Right common carotid artery plus branches (tissue), 1 donor: ENCODE measurements around a stretch of chr10.

DNA sequence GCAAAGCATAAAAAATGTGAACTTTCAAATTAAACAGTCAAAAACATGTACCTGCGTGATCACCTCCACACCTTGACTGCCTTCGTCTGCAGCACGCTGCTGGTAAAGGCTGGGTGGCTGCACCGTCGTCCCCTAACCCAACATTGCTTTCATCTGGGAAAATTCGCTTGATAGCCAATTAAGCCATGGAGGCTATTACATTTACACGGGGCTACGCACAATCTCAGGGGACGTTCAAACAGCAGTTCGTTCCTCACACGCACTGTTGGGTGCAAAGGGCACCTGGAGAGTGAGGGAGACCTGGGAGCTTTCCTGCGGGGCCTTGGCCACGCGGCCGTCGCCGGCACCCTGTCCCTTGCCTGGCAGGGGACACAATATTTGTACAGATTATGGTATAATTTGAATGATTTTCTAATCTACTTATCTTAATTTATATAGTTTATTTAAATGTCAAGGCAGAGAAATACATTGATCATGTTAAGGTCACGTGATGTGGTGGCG is 76.2 kb upstream of the AGAP9 start:
- PRO-cap: no peak

DNA sequence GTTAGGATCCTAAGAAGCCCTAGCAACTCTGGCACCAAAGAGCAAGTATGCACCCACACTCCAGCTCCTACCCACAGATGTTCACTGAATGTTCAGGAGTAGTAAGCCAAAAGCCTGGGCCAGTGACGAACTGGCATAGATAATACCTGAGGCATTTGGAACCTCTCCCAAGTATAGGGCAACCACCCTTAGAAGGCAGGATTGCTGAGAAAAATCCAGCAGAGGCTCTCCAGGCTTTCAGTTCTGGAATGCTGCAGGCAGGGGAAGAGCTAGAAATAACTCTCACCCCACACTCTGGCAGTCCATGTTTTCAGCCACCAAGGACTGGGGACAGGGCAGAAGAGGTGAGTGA is 90.3 kb downstream of the SYT15B start:
- PRO-cap: no peak

GRCh38 chr10:48373660-48374734 is 67.5 kb downstream of the MAPK8 start:
- PRO-cap: no peak

GRCh38 chr10:48439457-48440216 is 133.2 kb downstream of the MAPK8 start:
- PRO-cap: no peak

GRCh38 chr10:48625072-48625380 is 20.2 kb upstream of the ARHGAP22 start:
- PRO-cap: no peak

DNA sequence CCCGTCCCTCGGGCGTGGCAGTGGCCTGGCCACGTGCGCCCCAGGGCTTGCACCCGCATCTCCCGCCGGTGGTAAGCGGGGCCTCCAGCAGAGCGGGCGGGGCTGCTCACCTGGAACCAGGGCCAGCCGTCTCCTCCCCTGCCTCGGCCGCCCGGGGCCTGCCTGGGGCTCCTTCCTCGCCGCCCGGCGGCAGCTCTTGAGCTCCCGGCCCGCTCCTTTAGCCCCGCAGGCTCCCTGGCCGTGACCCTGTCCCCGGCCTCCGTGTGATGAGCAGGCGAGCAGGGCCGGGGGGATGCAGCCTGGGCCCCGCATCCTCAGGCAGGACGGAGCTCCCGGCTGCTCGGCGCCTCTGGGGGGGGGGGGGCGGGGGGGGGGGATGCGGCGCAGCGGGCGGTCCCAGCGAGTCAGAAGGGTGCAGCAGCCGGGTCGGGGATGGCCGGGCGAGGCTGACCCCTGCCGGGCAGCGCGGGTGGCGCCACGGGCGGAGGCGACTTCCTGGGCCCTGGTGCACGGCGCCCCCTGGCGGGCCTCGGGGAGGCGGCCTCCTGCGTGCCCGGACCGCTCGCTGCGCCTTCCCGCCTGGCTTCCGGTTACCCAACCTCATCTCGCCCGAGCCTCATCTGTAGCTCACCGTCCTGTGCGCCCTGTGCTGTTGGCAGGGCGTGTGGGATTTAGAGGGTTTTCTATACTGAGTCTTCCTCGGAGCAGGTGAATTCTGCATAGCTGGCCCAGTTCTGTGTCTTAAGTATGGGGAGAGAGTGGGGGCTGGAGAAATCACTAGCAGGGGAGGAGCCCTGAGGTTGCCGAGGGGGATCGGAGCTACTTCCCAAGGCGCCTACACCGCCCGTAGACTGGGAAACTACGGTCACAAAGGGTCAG is 28.5 kb upstream of the WDFY4 start:
- PRO-cap: unidirectional peak, minus-strand start at position 351 of the sequence

GRCh38 chr10:49007991-49008399 is 68.4 kb upstream of the LRRC18 start:
- PRO-cap: no peak

GRCh38 chr10:49225307-49225822 is 37.2 kb upstream of the TMEM273 start:
- PRO-cap: no peak

DNA sequence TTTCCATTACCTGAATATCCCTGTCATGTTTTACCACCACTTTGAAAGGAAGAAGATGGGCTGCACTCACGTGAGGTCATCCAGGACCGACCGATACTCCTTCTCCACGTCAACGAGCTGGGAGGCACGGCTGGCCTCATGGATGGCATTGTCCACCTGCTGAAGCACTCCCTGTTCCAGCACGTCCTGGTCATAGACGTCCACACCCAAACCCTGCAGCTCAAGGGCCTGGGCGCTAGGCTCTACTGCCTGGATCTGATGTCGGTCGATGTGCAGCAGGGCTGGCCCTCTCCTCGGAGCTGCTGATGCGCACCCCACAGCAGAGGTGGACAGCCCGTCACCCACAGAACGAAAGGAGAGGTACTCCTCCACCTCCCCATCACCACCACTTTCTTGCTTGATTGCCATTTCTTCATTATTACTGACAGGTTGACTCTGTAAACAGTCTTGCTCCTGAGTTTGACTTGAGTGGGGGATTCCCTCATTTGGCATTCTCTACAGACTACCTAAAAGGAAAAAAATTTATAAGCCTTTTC is 6.4 kb downstream of the ERCC6 start:
- PRO-cap: no peak

DNA sequence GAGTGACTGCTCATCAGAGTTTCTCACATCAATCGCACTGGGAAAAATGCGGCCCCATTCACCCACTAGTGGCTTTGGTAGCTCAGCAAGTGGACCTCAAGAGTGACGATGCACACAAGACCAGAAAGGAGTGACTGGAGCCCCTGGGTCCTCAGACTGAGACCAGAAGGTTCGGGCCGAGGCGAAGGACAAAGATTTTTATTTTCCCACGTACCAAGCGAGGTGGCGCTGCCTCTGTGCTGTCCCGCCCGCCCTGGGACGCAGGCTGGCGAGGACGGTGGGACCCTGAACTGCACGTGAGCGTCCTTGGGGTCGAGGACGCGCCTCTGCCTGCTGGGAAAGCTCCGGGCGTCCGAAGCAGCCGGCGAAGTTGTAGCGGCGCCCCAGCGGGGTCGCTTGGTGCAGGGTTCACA is 526 bp downstream of the PARG start:
- PRO-cap: no peak

DNA sequence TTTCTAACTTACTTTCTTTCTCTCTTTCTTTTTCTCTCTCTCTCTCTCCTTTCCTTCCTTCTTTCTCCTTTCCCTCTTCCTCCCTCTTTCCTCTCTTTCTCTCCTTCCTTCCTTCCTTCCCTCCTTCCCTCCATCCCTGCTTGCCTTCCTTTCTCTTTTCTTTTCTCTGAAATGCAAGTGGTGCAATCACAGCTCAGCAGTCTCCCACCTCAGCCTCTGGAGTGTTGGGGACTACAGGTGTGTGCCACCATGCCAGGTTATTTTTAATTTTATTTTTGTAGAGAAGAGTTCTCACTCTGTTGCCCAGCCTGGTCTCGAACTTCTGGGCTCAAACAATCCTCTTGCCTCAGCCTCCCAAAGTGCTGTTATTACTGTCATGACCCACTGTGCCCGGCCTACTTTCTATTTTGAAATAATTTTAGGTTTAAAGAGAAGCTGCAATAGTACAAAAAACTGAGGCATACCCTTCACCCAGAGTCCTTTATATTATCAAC is 133.1 kb upstream of the ASAH2 start:
- PRO-cap: no peak

DNA sequence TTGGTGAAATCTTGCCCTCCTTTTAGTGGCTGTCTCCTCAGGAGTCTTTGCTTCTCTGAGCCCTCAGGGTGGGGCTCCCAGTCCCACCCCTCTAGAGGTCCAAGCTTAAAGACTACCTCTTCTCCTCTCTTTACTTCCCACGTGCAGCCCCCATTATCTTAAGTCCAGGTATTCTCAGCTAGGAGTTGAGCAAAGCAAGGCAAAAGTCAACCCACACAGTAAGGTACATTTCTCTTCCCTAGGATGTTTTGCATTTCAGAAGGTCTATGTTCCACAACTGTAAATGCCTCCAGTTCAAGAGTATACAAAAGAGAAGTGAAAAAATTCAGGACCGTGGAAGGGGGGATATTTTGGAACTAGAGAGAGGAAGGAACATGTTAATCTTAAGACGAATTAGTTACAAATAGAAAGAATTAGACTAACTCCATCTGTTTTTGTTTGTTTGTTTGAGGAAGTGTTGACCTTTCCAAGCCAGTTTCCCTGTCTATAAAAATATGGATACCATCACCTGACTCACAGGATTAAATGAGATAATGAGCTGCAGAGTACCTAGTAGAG is 144.9 kb upstream of the ASAH2 start:
- PRO-cap: no peak

DNA sequence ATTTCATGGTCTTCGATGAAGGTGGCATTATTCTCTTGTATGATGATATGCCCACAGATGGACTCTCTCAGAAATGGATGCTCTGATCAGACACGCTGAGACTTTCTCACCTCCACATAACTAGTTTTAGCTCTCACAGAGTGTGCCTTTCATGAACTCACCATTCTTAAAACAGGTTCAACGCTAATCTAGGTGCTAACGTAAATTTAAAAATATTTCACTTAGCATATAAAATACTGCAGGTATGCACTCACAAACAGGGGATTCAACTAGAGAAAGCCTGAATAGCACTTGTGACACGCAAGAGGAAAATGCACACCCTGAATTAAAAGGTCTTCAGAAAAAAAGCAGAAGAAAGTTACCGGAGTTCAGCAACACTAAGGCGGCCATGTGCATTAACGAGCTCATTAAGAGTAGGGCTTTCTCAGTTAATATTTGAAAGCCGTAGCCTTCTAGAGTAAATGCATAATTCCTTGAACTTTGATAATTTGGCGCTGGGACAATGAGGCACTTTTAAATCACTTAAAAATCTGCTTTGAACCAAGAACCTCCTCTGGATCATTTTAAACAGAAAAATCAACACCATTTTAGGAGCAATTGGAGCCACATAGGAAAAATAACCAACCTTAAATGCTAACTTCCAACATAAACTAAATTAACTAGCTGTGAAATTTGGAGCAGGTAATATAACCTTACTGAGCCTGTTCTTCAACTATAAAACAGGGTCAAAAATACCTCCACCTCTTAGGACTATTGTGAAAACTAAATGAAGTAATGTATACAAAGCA is 164.5 kb upstream of the ASAH2 start:
- PRO-cap: no peak

DNA sequence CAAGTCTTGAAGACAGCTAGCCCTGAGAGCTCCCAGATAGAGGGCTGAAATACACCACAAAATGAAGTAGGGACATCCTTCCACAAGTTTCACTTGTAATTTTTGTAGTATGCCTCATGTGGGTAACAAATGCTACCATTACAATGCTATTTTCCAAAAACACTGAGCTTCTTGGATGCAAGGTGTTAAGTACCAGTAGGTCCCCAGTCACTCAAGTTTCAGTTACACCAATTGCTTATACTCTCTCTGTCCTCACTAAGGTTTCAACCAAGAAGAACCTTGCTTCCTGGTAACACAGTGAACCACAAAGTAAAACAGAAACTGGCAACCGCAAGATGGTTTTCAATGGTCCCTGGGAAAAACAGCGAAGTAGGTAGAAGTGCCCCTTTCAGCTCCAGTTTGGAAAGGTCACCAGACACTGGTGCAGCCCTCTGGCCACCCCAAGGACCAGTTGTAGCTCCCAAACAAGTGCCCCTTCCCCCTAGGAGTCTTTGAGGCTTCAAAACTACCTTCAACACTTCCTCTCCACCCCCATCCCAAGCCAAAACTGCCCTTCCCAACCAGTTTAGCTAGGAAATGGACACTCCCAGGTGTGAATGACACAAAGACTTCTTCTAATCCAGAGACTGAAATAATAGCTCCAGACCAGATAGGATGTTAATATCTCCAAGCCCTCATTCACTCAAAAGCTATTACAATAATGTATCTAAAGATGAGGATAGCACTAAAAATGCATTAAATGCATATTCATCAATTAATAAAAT is 110.6 kb downstream of the SGMS1 start:
- PRO-cap: no peak

DNA sequence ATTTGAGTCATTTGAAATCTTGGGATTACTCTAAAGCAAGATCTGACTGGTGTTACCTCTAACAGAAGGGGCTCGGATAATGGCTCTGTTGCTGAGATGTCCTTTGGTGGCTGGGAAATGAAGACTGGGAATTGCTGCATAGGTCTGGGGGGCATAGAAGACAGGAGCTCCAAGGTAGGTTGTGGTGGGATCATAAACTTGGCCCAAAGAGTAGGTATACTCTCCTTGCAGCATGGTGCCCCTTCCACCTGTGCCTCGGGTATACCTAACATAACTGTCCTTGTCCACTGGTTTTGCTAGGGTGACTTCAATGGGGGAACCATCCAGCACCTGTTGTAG is 69.5 kb downstream of the A1CF start:
- PRO-cap: no peak

DNA sequence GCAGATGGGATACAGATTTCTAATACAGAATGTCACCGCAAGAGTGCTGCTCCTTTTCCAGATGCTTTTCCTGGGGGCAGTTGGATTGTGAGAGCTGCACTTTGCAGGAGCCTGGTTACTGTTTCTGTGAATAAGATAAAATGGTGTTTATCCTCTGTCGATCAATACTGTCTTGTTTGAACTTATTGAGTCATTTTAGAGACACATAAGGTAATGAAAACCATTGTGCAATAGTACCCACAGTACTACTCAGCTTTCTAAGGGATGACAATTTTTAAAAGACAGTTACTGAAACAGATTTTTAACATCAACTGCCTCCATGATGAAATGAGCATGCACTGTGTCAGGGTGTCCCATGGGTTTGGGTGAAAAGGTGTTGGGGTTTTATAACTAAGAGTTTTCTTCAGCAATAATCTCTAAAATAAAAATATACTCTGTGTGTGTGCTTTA is 2.8 kb downstream of the A1CF start:
- PRO-cap: no peak

- PRO-cap: no peak
Measured at GRCh38 chr10:50883643-50883993, 1.8 kb downstream of the A1CF start.

- PRO-cap: no peak
Measured at GRCh38 chr10:50992235-50992655, 82.0 kb upstream of the PRKG1 start.

GRCh38 chr10:51073264-51073594 is 1.1 kb upstream of the PRKG1 start:
- PRO-cap: unidirectional peak, plus-strand start at chr10:51073533

DNA sequence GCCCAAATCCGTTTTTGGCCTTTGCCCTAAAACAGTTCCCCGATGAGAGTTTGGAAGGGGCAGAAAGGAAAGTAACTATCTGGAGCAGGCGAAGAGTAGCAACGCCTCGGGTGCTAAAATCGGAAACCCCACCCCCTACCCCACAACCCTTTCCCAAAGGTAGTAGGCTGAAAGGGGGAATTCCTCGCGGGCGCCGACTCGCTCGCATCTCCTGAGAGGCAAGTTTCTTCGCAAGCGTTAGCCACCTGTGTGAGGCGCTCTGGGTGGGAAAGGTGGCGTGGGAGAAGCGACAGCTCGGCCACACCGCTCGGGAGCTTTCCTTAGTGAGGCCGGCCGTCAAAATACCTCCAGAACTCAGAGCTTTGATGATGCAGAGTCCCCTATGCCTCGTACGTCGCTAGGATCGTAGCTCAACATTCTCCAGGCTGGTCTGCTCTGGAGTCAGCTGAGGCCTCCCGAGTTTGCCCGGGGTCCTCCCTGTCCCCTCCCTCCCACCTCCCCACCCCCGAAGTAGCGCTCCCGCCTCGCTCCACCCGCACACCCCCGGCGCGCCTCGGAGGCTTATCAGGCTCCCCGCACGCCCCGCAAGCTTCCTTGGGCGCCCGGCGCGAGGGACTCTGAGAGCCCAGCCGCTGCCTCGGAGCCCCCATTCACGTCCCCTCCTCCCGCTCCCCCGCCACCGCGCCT is 549 bp upstream of the PRKG1 start:
- PRO-cap: unidirectional peak, plus-strand start at position 178 of the sequence; bidirectional peak, plus-strand start at position 373 of the sequence, minus-strand start at position 356 of the sequence; bidirectional peak, plus-strand start at position 416 of the sequence, minus-strand start at position 399 of the sequence